Measurements from ENCODE around the gene CDX1.

DNA sequence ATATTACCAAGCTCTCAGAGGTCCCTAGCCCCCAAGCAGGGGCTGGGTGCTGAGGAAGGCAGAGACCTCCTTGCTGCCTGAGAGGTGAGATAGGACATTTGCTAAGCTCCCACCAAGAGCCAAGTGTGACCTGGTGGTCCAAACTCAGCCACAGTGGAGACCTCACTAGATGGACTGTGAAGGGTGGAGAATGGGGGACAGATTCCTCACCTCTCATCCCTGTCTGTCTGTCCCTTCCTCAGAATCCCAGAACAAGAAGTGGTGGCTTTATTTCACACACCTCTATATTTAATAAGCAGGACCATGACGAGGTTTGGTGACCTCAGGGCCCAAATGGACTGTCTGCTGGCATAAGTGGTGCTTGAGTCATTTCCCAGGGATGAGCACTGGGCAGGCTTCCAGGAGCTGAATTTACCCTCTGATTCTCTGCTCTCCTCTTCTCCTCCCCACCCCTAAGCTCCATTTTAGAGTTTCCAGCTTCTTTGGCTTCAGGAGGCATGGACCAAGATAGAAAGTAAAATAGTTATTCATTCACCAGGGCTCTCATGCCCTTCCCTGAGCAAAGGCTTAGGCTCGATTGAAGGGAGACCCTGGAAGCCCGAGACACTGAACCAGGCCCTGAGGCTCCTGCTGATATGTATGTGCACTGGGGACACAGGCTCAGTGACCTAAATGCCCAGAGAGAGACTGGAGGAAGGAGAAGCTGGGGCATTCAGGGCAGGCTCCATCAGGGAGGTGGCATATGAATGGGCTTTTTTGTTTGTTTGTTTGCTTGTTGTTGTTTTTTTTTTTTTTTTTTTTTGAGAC lies 69.0 kb downstream of the PPARGC1B start:
- PRO-cap, result bidirectional peak, plus-strand start at position 386 of the sequence, minus-strand start at position 263 of the sequence
- RRBS, result no CpG with 5 or more reads among the region's 3 CpGs

GRCh38 chr5:149839747-149840354 lies 104.7 kb downstream of the PDE6A start:
- PRO-cap, result no peak
- RRBS, result no CpG with 5 or more reads among the region's 18 CpGs

DNA sequence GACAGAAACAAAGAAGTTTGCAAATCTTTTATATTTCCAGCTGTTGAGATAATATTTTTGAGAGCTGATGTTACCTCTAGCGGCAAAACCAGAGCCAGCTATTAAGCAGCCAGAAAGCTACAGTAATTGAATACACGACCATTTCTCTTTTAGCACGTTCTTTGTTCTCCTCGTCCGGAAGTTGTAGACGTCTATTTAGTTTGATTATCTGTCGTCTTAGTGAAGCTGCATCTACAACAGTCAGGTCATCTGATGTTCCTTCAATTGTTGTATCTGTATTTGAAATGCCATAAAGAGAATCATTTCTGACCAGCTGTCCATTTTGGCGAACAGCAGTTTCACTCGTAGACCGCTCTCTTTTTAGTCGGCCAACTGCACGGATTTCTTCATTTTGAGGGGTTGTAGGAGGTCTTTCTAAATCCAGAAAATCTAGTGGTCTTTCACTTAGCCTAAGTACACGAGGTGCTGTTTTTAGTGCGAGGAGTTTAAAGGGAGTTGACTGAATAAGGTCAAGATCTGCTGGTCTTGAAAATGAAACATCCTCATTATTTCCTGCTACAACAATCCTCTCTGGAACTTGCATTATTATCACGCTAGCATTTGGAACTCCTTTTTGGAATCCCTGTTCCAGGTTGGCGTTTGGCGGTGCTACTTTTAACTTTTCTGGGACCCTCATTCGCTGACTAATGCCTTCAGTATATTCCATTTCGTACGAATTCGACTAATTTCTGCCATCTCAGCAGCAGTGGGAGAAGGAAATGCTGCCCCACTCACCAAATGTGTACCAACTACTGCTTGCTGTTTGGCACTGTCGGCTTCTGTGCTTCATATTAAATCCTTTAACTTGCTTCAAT lies 12.4 kb downstream of the PDE6A start:
- PRO-cap, result no peak
- RRBS, result no CpG with 5 or more reads among the region's 22 CpGs

GRCh38 chr5:149984857-149985407 lies 15.5 kb downstream of the TIGD6 start:
- PRO-cap, result no peak
- RRBS, result no CpG with 5 or more reads among the region's 2 CpGs

GRCh38 chr5:150052360-150052786 lies 34.0 kb downstream of the CSF1R start:
- PRO-cap, result no peak
- RRBS, result no CpG with 5 or more reads among the region's 6 CpGs

- PRO-cap, result no peak
- RRBS, result no CpG with 5 or more reads among the region's 6 CpGs
Observed at GRCh38 chr5:150148422-150149110, 7.1 kb downstream of the PDGFRB start.

DNA sequence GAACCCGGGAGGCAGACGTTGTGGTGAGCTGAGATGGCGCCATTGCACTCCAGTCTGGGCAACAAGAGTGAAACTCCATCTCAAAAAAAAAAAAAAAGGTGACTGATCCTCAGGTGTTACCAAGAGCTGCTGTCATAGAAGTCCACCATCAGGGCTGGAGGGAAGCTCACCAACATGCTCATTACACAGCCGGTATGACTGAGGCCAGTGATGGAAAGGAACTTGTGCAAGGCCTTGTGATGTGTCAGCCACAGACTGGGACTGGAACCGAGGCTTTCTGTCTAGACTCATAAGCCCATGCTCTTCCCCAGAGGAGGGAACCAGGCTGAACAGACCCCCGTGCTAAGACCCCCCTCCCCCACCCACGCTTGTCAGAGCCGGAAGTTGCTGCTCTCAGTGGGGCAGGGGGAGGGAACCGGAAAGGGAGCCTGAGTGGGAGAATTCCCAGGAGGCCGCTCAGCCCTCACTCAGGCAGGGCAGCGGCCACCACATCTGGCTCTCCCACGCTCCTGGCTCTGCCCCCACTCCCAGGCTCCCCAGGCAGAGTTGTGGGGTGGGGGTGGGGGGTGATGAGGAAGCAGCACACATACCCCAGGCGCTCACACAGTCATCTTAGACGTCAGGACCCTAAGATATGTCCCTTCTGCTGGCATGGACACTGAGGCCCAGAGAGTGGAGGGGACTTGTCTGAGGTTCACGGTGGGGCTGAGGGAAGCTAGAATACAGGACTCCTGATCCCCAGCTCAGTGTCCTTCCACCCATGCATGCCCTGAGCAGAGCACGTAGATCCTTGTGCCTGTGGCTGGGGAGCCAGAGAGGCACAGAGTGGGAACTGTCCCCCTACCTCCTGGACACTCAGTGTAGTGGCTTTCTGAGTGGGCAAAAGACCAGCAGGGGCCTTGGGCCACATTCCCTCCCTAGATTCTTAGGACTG lies 4.2 kb upstream of the PDGFRB start:
- PRO-cap, result no peak
- RRBS, result no CpG with 5 or more reads among the region's 16 CpGs

- PRO-cap, result no peak
- RRBS, result 95% methylated on average over 22 of the region's 54 CpGs
Observed at GRCh38 chr5:150166299-150166905, at the start of gene CDX1. TSS of gene CDX1 (plus strand) at chr5:150166778.

- PRO-cap, result no peak
- RRBS, result no CpG with 5 or more reads among the region's 9 CpGs
Observed at GRCh38 chr5:150185086-150185642, 4.7 kb upstream of the SLC6A7 start.

- PRO-cap, result no peak
- RRBS, result no CpG with 5 or more reads among the region's 7 CpGs
Observed at GRCh38 chr5:150328515-150329267, 26.0 kb upstream of the ARSI start.

GRCh38 chr5:150354889-150355521 lies 2.5 kb upstream of the TCOF1 start:
- PRO-cap, result no peak
- RRBS, result no CpG with 5 or more reads among the region's 7 CpGs

DNA sequence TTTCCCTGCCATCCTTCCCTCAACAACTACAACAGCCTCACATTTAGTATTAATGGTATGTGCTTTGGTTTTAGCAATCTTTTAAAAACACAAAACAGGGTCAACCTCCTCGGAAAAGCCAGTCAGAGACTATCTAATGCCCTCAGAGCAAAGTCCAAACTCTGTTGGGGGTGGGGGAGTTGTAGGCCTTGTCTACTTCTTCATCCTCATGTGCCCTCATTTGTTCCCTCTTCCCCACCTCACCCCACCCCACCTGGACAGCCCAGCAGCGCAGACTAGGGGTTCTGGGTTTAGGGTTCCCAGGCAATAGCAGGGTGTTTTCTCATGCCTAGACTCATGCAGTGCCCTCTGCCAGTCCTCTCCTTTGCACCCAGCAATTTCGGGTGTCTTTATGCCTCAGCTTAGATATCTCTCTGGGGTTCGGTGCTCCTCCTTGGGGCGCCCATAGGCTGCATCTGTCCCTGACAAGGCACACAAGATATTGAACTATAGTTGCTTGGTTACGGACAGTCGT lies 816 bp upstream of the TCOF1 start:
- PRO-cap, result no peak
- RRBS, result no CpG with 5 or more reads among the region's 7 CpGs

DNA sequence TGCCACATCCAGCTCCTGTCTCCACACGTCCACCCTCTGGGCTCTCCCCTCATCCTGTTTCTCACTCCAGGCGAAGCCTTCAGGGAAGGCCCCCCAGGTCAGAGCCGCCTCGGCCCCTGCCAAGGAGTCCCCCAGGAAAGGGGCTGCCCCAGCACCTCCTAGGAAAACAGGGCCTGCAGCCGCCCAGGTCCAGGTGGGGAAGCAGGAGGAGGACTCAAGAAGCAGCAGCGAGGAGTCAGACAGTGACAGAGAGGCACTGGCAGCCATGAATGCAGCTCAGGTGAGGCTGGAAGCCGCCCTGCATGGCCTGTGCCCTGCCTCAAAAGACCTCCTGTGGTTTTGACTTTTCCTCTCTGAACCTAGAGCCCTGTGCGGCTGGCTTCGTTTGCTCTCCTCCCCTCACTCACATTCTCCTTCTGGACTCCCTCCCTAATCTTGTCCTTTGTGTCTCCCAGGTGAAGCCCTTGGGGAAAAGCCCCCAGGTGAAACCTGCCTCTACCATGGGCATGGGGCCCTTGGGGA lies 17.4 kb downstream of the TCOF1 start:
- PRO-cap, result no peak
- RRBS, result no CpG with 5 or more reads among the region's 9 CpGs

- PRO-cap, result no peak
- RRBS, result no CpG with 5 or more reads among the region's 7 CpGs
Observed at GRCh38 chr5:150401649-150402307, 10.9 kb downstream of the CD74 start.

GRCh38 chr5:150408299-150408785 lies 4.4 kb downstream of the CD74 start:
- PRO-cap, result no peak
- RRBS, result no CpG with 5 or more reads among the region's 5 CpGs

- PRO-cap, result no peak
- RRBS, result no CpG with 5 or more reads among the region's 12 CpGs
Observed at GRCh38 chr5:150435921-150436576, 13.5 kb downstream of the RPS14 start.

DNA sequence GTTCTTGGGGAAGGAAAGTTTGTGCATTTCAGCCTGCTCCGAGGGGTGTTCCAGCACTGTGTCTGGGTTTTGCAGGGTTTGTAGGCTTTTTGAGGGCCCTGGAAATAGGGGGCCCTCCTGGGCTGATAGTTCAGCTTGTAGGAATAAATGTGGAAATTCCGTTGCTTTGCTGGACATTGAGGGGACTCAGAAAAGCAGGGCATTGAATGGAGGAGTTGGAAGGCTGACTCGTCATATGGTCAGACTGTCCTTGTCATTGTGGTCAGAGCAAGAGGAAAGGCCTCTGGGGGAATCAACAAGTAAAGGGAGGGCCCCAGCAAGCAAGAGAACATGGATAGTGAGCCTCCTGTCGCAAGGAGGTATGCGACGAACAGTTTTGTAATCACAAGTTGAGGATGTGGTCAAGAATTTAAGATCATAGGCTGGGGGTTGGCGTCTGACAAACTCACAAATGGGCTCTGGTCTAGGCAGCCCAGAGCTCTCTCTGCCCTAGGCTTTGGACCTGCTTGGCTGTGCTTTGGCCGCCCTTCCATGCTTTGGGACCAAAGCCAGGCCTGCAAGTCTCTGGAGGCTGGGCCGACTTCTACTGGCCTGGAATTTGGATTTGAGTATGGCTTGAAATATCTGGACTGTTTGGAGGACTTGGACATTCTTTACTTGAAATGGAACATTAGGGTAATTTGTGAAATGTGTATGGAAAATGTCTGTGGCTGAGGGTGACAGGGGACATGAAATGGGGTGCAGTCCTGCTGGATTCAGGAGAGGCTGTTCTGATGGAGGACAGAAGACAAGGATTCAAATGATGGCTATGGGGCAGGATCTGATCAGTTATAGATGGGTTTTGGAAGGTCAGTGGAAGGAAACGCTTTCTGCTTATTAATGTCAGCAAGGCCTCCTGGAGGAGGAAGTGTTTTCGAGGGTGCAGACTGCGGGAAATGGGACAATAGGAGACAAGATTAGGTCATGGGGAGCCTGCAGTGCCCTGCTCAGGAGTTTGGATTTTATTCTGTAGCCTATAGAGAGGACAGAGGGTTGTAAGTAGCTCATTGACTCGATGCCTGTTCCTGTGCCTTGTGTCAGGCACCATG lies 19.2 kb upstream of the NDST1 start:
- PRO-cap, result no peak
- RRBS, result no CpG with 5 or more reads among the region's 13 CpGs

DNA sequence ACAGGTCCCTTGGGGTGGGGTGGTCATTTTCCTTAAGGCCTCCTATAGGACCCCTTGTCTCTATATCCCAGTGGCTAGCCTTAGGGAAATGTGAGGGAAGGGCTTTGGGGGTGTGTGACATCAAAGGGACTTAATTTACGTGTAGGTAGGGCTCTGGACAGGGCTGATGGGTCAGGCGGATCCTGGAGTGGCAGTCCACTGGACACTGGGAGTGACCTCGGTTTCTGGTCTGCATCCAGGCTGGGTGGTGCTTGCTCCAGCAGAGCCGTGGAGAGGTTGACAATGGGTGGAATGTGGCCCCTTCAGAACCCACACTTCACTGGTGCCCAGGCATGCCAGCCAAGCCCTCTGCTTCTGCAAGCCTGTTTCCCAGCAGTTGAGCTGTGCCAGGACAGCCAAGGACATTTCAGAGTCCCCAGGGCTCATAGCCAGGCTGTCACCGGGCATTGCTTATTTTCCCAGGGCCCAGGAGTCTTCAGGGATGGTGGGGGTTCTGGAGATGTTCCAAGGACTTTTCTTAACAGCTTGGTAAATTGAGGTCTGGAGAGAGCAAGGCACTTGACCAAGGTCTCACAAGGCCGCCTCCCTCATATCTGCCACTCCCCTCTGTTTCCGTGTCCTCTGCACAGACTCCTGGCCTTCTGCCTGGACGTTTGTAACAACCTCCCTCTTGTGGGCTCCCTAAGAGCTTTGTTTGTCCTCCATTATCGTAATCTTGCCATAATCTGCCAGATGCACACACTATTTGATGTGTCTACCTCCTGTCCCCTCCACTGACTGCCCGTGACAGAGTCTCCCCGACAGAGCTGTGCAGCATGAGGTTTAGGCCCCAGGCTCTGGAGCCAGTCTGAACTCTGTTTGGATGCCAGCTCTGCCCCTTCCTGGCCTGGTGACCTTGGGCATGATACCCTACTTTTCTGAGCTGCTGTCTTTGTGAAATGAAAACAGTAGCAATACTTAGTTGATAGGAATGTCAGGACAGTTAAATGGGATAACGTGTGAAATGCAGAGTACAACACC lies 3.8 kb upstream of the NDST1 start:
- PRO-cap, result no peak
- RRBS, result no CpG with 5 or more reads among the region's 12 CpGs

- PRO-cap, result no peak
- RRBS, result no CpG with 5 or more reads among the region's 6 CpGs
Observed at GRCh38 chr5:150538048-150538720, 30.3 kb downstream of the NDST1 start.

- PRO-cap, result no peak
- RRBS, result no CpG with 5 or more reads among the region's 23 CpGs
Observed at GRCh38 chr5:150557078-150558374, 49.6 kb downstream of the NDST1 start.